Placental pericyte (primary cell): ENCODE measurements around a stretch of chr10.

- CAGE, long polyA plus RNA: no peak
These were observed 10.5 kb downstream of the HABP2 start for GRCh38 chr10:113563227-113563781.

- CAGE, long polyA plus RNA: no peak
These were observed 40.2 kb downstream of the HABP2 start for GRCh38 chr10:113592871-113593623.

DNA sequence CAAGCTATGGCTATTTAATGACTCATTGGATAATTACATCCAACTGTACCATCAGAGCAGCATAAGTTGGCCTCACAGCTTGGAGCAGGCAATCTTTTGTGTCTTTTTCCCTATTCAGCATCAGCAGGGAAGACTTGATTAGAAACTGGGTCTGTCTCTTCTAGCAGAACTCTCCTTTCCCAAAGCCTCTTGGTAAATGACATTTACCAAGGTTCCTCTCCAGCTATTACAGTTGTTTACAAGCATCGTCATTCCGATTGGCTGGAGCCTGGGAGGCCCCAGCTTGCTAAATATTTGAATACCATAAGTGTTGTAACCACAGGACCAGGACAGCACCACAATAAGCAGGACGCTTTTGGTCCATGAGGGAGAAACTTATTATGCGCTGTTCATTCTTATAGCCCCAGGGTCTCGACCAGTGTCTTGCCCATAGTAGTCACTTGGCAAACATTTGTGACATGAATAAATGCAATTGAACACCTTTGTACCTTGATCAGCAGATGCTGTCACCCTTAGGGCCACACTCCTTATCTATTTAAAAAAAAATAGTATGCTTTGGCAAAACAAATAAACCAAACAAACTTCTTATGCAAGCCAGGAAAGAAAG lies 33.0 kb downstream of the NRAP start:
- CAGE, long polyA plus RNA: no peak

- CAGE, long polyA plus RNA: no peak
These were observed 2.2 kb upstream of the NRAP start for GRCh38 chr10:113665887-113666570.

DNA sequence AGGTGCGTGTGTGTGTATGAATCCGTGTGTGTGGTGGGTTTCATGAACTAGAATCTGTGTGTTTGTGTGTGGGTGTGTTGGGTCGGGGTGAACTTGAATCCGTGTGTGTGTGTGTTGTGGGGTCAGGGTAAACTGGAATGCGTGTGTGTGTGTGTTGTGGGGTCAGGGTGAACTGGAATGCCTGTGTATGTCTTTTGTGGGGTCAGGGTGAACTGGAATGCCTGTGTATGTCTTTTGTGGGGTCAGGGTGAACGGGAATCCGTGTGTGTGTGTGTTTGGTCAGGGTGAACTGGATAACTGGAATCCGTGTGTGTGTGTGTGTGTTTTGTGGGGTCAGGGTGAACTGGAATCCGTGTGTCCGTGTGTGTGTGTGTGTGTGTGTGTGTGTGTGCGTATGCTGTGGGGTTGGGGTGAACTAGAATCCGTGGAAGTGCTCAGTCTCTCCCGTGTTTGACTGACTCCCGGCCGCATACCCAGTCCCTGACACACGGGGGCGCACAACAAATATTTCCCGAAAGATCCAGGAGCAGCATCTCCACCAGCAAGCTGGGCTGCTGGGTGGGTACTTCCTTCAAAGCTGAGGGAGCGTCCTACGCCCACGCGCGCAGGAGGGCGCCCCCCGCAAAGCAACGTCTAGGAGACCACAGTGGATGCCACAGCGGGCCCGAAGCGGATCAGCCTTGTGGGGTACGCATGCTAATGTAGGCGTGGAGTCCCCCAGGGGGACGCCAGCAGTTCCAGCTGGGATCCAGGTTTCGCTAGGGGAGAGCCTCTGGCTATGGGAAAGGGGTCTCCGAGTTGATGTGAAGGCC lies 843 bp upstream of the CASP7 start:
- CAGE, long polyA plus RNA: no peak

DNA sequence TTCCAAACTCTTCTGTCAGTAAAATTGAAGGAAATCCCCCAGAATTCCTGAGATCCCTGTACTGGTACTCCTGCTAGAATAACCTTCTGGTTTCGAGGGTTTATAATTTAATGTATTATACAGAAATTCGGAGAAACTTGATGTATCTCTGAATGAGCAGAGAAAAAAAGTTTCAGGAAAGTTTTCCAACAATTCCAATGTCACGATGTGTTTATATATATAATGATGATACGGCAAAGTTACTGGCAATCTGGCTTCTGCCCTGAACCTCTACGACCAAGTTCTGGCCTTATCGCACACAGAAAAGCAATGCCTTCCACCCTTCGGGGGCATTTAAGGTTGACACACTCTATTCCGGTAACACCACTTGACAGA lies 2.7 kb upstream of the ADRB1 start:
- CAGE, long polyA plus RNA: no peak

- CAGE, long polyA plus RNA: no peak
These were observed 713 bp upstream of the ADRB1 start for GRCh38 chr10:114042773-114043532.

- CAGE, long polyA plus RNA: no peak
These were observed 23.0 kb downstream of the ADRB1 start for GRCh38 chr10:114066465-114067233.

- CAGE, long polyA plus RNA: no peak
These were observed 1.0 kb downstream of the CCDC186 start for GRCh38 chr10:114172863-114173519.

GRCh38 chr10:114260869-114261418 lies 21.9 kb downstream of the VWA2 start:
- CAGE, long polyA plus RNA: no peak

DNA sequence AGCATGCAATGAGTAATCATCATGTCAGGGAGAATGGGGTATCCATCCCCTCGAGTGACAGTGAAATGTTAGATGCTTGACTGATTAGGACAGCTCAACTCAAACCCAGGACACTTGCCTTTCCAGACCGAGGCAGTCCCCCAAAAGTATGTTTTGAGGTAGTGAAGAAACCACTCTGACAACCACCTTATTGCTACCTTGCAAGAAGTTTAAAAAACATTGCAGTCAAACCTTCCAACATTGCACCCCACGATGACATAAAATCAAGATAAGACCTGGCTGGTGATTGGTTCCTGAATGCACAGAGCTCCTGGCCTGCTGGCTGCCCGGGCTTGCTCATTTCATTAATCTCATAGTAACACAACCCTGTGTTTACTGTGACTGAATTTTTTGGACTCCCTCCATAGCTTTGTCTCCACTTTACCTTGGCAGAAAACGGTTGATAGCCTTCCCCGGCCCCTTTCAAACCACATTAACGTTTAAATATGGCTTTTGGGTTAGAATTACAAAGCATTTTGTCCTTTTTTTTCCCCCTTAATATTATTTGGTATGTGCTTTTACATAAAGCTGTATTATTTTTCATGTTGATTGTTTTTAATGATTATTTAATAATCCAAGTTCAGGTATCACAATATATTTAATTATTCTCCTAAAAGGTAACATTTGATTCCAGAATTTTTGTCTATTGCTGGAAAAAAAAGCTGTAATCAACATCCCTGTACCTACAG lies 27.5 kb downstream of the VWA2 start:
- CAGE, long polyA plus RNA: no peak

DNA sequence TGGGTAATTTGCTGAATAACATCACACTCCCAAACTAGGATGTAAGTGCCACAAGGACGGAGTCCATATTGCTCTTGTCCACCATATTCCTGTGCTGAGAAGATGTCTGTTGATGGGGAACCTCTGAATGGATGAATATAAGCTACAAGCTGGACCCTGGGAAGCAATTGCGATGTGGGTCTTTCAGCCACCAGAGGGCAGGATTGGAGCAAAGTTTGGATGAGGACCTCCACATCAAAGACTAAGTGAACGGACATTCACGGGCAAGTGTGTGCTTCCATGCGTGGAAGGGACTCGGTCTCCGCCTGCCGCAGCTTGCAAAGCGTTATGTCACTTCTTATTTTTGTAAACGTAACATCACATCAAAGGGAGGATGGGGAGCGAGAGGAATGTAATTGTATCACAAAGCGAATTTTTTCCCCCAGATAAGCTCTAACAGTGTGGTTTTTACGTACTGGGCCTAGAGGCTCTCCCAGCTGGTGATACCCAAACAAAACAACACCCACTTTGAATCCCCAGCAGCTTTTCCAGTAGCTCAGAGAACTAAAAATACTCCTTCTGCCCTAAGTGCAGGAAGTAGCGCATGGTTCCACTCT lies 65.0 kb downstream of the VWA2 start:
- CAGE, long polyA plus RNA: no peak

GRCh38 chr10:114402662-114403888 lies 1.2 kb downstream of the AFAP1L2 start:
- CAGE, long polyA plus RNA: no peak

DNA sequence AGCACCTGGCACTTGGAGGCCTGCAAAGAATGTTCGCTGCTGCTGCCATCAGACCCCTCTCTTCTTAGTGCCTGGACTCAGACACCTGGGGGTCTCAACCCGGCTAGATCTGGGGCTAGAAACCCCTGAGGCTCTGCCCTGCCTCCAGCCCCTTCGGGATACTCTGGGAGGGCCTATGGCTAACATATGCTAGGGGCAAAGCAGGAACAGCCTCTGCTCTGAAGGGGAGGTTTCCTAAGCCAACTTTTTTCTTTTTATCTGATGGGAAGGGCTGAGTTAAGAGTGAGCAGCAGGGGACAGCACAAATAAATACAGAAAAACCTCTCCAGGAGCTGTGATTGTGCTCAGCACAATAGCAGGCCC lies 22.7 kb upstream of the AFAP1L2 start:
- CAGE, long polyA plus RNA: no peak

DNA sequence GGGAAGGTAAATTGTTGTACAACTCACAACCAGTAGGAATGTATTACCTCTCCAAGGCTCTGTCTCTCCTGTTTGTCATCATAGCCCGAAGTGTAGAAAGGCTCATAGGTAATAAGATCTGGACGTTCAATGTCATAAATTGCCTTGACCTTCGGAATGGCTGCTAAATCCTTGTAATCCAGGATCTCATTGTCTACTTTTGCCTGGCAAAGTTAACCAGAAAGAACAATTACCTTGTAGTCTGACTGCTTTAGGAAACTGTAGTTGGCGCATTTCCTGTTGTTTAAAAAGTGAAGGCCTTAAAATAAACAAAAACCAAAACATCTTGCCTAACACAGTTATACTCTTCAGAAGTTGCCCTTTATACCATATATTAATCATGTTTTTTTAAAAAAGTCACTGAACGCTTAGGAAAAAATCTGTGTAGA lies 68.6 kb upstream of the AFAP1L2 start:
- CAGE, long polyA plus RNA: no peak

DNA sequence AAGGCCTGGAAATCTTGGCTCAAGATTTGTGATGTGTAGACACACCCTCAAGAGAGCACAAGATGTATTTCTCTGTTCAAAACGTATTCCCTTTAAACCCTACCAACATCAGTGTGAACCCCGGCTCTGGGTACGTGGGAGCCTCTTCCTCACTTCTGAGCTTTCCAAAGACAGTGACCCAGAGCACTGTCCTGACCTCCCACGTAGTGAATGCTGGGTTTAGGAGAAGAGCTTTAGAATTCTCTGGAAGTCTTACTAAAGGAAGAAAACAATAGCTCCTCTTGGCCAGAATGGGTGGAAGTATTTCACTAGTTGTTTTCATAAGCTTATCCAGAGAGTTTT lies 81.5 kb upstream of the AFAP1L2 start:
- CAGE, long polyA plus RNA: no peak

GRCh38 chr10:114487462-114488259 lies 83.4 kb upstream of the AFAP1L2 start:
- CAGE, long polyA plus RNA: no peak

- CAGE, long polyA plus RNA: no peak
These were observed 91.2 kb upstream of the AFAP1L2 start for GRCh38 chr10:114495466-114495988.

GRCh38 chr10:114515339-114515988 lies 111.2 kb upstream of the AFAP1L2 start:
- CAGE, long polyA plus RNA: no peak

DNA sequence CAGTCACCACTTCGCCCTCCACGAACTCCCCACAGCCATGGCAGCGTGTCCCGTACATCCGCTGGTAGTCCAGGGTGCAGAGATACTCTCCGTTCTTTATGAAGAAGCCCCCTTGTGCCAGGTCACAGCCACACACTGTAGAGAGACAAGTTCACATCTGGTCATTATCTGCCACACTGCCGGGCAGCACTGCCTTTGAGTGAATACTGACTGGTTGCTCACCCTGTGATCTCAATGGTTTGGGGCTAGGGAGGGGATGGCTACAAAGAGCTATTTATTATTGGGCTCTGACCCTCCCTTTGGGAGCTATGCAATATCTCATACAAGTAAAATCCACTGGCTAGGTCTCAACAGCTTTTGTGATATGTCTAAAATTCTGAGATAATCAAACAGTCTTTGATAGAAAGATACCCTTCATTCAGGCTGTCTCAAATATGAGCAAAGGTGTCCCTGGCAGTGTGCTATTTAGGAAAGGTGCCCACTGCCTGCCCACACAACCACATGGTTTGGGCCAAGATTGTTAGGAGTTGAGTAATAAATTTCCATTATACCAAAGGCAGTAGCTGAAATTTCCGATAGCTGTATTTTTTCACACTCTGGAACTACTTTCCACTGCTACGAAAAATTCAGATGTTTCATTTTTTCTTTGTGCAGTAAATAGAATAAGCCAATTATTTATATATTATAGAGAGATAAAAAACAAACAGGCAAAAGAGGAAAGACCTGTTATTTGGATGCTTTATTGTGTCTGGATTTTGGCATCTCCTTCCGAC lies 82.4 kb downstream of the ABLIM1 start:
- CAGE, long polyA plus RNA: no peak